ENCODE measurements around the genes TM9SF2 and FGF14.

DNA sequence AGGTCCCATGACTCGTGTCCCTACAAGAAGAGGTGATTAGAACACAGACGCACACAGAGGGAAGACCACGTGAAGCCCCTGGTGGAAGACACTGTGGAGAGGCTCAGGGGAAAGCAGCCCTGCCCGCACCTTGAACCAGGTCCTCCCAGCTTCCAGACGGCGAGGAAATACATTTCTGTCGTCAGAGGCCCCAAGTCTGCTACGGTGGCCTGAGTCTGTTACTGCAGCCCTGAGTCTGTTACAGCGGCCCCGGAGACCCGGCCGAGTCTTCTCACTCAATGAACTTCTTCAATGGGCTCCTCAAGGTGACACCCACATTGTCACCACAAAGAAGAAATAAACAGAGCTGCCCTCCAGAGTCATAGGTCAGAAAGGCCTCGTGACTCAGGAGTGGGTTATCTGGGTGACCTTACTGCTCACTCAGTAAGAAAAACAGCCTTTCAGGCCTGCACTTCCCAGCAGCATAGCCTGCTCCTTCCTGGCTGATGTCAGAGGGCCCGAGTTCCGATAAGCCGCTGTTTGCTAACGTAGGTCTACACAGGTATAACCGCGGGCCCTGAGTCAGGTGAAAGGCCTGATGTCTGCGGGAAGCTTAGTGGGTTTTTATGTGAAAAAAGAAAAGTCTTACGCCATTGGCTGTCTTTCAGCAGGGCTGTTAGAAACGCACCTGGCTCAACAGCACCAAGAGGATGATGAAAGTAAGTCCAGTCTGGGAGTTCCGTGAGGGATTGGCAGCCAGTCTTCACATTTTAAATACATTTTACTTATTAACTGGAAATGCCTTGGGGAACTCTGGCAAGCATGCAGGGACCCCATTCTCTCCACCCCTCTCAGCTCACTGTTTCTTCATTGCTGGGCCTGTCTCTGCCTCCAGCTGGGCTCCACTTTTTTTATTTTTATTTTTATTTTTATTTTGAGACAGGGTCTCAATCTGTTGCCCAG is 66.8 kb upstream of the TM9SF2 start:
- RRBS = no CpG with 5 or more reads among the region's 23 CpGs

DNA sequence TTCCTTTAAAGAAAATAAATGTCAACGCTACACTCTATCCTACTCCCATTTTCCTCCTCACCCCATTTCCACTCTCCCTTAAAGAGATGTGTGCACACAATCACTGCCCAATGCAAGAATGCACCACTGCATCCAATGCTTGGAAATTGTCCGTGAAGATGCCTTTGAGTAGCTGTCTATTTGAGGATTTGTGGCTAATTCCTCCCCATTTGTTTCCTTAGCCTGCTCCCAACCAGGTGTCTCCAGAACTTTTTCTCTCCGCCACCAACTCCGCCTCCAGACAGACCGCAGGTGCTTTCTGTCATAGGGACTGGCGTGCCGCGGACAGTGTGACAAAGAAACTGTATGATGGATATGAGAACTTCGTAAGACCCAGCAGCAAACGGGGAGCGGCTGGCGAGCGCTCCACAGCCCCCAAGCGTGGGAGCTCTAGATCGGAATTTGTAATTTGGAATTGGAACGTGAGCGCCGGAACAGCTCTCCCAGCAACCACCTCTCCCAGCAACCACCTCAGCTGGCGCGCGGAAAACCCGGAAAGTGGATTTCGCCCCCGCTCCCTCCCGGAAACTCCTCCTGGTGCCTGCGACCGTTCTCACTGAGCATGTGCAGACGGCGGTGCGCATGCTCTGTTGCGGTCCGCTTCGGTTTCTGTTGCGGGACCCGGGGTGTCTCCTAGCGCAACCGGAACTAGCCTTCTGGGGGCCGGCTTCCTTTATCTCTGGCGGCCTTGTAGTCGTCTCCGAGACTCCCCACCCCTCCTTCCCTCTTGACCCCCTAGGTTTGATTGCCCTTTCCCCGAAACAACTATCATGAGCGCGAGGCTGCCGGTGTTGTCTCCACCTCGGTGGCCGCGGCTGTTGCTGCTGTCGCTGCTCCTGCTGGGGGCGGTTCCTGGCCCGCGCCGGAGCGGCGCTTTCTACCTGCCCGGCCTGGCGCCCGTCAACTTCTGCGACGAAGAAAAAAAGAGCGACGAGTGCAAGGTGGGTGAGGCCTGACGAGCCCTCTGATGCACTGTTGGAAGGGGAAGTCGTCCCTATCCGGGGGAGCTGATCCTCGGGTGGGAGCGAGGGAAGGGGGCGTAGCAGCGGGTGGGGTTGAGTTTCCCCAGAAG is at the start of gene TM9SF2:
TSS of gene TM9SF2 (plus strand) at position 675 of the 1,111 bp plus-strand sequence.
- RRBS = 2% methylated on average over 24 of the region's 69 CpGs

DNA sequence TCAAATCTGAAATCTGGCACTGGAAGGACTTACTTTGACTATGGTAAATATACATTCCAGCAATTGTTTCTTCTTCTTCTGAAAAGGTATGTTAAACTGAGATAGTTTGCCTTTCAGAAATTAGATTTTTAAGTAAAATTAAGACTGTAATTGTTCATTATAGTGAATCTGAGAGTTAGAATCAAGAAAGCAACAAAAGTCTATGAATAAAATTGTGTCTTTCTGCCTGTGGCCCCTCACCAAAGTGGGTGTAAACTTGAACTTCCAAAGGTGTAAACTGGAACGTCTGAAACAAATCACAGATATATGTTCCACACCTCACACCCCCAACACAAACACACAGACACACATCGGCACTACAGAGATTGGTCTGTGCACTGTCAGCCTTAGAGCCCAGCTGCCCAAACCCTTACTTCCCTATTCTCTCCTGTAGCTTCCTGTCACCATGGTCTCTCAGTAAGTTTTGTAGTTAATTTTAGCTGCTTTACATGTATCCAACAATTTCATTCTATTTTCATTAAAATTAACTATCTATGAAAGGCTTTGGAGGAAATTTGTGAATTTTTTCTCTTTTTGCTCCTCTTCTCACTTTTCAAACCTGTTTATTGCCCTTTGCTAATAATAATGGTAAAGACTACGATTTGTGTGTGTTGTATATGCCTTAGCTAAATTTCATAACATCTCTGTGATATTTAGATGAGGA is 5.3 kb downstream of the TM9SF2 start:
- RRBS = no CpG with 5 or more reads among the region's 3 CpGs

DNA sequence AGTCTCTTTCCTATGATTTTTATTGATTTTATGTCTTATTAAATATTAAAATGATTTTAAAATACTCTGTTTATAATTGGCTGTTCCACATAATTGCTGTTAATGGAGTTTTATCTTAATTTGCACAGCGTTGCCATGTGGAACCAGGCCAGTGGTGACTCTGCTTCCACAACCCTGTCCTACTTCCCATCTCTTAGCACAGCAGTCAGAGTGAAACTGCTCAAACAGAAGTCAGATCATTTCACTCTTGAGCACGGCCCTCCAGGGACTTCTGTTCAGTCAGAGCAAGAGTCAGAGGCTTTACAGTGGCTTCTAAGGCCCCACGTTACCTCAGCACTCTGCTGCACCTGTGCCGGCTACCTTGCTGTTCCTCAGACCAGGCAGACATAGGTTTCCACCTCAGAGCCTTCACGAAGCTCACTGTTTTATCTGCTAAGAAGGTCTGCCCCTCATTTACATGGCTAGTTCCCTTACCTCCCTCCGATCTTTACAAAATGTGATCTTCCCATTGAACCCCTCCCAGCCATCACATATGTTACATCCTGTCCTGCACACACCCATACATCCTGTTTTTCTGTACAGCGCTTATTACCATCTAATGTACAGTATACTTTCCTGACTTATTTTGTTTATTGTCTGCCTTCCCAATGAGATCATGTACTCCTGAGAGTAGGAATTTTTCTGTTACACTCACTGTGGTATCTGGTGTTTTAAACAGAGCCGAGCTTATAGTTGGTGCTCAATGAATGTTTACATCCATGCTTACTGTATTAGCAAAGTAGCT is 41.6 kb downstream of the TM9SF2 start:
- RRBS = no CpG with 5 or more reads among the region's 8 CpGs

GRCh38 chr13:99605910-99606625 is 422 bp upstream of the CLYBL start:
- RRBS = no CpG with 5 or more reads among the region's 33 CpGs

DNA sequence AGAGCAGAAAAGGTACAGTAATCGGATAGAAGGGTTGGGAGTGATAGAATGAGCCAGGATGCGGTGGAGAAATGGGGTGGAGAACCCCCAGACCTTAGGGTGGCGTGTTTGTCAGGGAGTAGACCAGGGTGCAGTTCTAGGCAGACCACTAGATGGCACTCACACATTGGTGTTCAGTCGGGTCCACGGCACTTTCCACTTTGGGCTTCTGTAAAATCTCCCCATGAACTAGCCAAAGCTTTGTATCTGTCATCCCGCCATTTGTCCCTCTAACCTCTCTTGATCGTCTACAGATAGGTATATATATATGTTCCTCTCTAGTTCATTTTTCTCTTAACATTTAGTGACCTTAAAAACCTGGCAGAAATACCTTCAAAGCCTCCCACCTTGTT is 49.7 kb downstream of the CLYBL start:
- RRBS = no CpG with 5 or more reads among the region's 7 CpGs

DNA sequence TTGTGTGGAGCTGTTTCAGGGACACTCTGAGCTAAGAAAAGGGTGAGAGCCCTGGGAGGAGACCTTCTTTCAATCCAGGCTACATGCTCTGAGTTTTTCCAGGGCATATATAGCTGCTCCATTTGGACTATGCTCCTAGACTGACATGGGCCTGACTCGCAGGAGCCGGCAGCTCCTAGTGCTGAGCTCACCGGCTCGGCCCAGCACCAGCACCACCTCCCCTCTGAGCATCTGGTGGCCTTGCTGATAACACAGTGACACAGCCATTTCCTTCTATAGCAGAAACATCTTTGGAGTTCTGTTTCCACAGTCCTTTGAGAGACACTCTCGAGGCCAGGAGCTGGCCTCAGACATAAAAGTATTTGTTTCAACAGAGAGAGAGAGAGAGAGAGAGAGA is 79.6 kb downstream of the CLYBL start:
- RRBS = no CpG with 5 or more reads among the region's 5 CpGs

- RRBS = no CpG with 5 or more reads among the region's 9 CpGs
These were observed 83.4 kb downstream of the CLYBL start for GRCh38 chr13:99689801-99690472.

GRCh38 chr13:99728678-99729264 is 122.3 kb downstream of the CLYBL start:
- RRBS = no CpG with 5 or more reads among the region's 4 CpGs

- RRBS = 12% methylated on average over 26 of the region's 106 CpGs
These were observed 3.4 kb downstream of the ZIC5 start for GRCh38 chr13:99967667-99968978.

- RRBS = 74% methylated on average over 2 of the region's 44 CpGs
These were observed 8.7 kb downstream of the ZIC2 start for GRCh38 chr13:99990056-99990999.

GRCh38 chr13:100098747-100099157 is 9.9 kb downstream of the PCCA start:
- RRBS = no CpG with 5 or more reads among the region's 1 CpG

GRCh38 chr13:100274743-100275291 is 185.9 kb downstream of the PCCA start:
- RRBS = no CpG with 5 or more reads among the region's 8 CpGs

- RRBS = no CpG with 5 or more reads among the region's 4 CpGs
These were observed 195.8 kb downstream of the GGACT start for GRCh38 chr13:100392520-100393357.

GRCh38 chr13:100525282-100525973 is 63.2 kb downstream of the GGACT start:
- RRBS = no CpG with 5 or more reads among the region's 14 CpGs

GRCh38 chr13:100547732-100548210 is 40.8 kb downstream of the GGACT start:
- RRBS = no CpG with 5 or more reads among the region's 12 CpGs

GRCh38 chr13:101417074-101417531 is 795 bp upstream of the NALCN start:
- RRBS = no CpG with 5 or more reads among the region's 2 CpGs

DNA sequence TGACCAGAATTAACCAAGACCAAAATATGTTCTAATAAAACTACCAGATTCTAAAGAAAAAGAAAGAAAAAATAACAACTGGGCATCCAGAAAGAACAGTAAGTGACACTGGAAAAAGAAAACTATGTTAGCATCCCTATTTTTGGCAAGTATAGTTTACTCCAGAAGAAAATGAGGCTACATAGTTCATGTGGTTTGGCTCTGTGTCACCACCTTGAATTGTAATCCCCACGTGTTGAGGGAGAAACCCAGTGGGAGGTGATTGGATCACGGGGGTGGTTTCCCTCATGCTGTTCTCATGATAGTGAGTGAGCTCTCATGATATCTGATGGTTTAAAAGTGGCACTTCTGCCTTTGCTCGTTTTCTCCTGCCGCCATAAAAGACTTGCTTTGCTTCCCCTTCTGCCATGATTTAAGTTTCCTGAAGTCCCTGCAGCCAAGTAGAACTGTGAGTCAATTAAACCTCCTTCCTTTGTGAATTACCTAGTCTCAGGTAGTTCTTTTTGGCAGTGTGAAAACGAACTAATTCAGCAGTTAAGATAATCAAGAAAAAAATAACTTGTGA is 77.0 kb downstream of the ITGBL1 start:
- RRBS = no CpG with 5 or more reads among the region's 5 CpGs

GRCh38 chr13:101576563-101576878 is 124.0 kb downstream of the ITGBL1 start:
- RRBS = no CpG with 5 or more reads among the region's 3 CpGs

GRCh38 chr13:101916317-101917475 is at the start of gene FGF14:
TSS of gene FGF14 (minus strand) at chr13:101916945.
- RRBS = 4% methylated on average over 52 of the region's 118 CpGs